ENCODE measurements around a stretch of chr11.

- RRBS = 88% methylated on average over 2 of the region's 10 CpGs
These were observed 8.3 kb upstream of the IGSF9B start for GRCh38 chr11:133964998-133965585.

GRCh38 chr11:134032495-134033315 is 36.2 kb upstream of the JAM3 start:
- RRBS = 16% methylated on average over 6 of the region's 26 CpGs

- RRBS = no CpG with 5 or more reads among the region's 10 CpGs
These were observed 33.7 kb downstream of the JAM3 start for GRCh38 chr11:134102402-134103119.

- RRBS = no CpG with 5 or more reads among the region's 9 CpGs
These were observed 52.2 kb downstream of the JAM3 start for GRCh38 chr11:134120811-134121705.

DNA sequence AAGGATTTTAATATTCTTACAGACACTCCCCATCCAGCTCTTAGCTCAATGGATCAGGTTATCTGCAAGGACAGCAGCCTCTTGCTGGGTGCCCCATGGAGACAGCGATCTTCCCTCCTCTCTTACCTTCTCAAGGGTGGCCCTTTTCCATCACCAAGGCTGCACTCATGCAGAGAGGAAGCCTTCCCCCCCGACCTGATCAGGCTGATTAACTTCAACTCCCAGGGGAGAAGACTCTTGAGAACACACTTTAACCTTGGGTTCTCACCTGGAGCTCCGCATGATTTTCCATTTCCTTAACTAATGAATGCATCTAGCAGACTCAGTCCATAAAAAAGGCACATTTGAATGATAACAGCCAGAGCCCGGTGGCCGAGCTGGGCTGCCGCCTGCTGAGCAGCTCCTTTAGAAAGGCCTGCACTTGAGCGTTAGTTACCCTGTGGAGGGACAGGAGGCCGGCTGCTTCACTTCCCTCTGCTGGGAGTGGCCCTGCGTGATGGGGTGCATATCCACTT is 3.3 kb upstream of the GLB1L3 start:
- RRBS = 89% methylated on average over 3 of the region's 9 CpGs

GRCh38 chr11:134583988-134584333 is 171.9 kb upstream of the B3GAT1 start:
- RRBS = no CpG with 5 or more reads among the region's 13 CpGs

All from HCT116 (cell line).